Keratinocyte (primary cell): ENCODE measurements around a stretch of chr2.

GRCh38 chr2:216774248-216775043 lies 79.1 kb upstream of the IGFBP5 start:
CAGE:
- cytosol, long polyA minus RNA, result no peak
- cytosol, long polyA plus RNA, result no peak
- long polyA plus RNA, result no peak
- nucleus, long polyA minus RNA, result no peak
- nucleus, long polyA plus RNA, result no peak

GRCh38 chr2:216810453-216810961 lies 49.4 kb downstream of the TNP1 start:
CAGE:
- cytosol, long polyA minus RNA, result no peak
- cytosol, long polyA plus RNA, result no peak
- long polyA plus RNA, result no peak
- nucleus, long polyA minus RNA, result no peak
- nucleus, long polyA plus RNA, result no peak

DNA sequence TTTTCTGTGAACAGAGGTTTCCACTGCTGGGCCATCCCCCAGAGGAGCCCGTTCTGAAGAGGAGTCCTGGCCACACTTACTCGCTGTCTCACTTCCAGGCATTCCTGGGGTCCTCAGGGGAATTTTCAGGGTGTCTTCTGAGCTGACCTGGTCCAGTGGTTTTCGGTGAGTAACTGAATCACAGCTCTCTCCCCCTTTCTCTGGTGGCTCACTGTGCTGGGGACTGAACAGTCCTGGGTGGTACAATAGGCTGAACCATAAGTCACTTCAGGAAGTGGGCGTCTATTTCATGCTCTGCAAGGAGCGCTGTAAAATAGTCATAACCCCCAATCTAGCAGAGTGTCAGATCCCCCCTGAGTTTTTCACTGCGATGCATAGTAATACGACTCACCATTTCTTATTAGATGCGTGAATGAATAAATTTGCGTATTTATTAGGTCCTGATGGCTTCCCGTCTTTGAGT lies 60.7 kb upstream of the TNP1 start:
CAGE:
- cytosol, long polyA minus RNA, result no peak
- cytosol, long polyA plus RNA, result no peak
- long polyA plus RNA, result no peak
- nucleus, long polyA minus RNA, result no peak
- nucleus, long polyA plus RNA, result no peak

DNA sequence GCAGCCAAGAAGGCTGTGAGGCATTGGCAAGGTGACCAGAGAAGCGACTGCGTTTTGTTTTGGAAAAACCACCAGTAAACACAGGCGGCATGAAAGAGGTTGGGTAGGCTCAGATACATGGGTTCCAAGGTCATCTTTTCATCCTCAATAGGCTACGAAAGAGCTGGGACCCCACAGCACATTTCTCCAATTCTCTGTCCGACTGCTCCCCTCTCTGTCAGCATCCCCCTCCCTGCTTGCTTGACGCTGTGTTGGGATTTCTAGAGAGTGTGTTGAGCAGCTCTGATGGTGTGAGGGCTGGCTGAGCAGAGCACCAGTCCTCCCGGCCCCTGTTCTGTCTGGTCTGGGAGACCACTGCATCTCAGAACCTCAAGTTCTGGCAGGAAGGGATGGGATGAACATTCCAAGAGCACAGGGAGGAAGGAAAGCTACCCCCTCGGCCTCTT lies 74.0 kb upstream of the TNP1 start:
CAGE:
- cytosol, long polyA minus RNA, result no peak
- cytosol, long polyA plus RNA, result no peak
- long polyA plus RNA, result no peak
- nucleus, long polyA minus RNA, result no peak
- nucleus, long polyA plus RNA, result no peak

DNA sequence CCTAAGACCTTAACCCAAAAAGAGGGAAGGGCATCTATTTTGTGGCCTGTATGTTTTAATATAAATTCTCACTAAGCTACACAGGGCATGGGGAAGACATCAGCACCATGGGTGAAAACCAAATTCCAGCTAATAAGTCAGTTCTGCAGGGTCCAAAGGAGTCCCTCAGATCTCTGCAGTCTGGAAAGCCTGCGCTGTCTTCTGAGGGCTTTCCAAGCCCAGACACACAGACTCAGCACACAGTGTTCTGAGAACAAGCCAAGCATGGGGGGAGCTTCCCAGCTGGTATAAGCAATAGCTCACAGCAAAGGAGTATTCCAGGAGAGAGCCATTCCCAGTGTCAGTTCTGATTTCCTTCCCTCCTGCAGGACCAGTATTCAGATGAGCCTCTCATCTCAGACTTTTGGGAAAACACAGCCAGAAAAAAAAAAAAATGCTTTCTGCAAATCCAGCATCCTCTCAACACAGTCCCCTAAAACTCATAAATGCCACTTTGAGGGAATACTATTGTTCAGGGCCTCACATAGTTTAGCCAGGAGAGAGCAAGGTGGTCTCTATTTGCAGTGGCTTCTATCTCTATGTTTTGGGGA lies 370.7 kb downstream of the TNS1 start:
CAGE:
- cytosol, long polyA minus RNA, result no peak
- cytosol, long polyA plus RNA, result no peak
- long polyA plus RNA, result no peak
- nucleus, long polyA minus RNA, result no peak
- nucleus, long polyA plus RNA, result no peak

CAGE:
- cytosol, long polyA minus RNA, result no peak
- cytosol, long polyA plus RNA, result no peak
- long polyA plus RNA, result no peak
- nucleus, long polyA minus RNA, result no peak
- nucleus, long polyA plus RNA, result no peak
Measured at GRCh38 chr2:217681826-217682112, 321.0 kb downstream of the TNS1 start.

GRCh38 chr2:217698484-217699280 lies 304.1 kb downstream of the TNS1 start:
CAGE:
- cytosol, long polyA minus RNA, result no peak
- cytosol, long polyA plus RNA, result no peak
- long polyA plus RNA, result no peak
- nucleus, long polyA minus RNA, result no peak
- nucleus, long polyA plus RNA, result no peak

CAGE:
- cytosol, long polyA minus RNA, result no peak
- cytosol, long polyA plus RNA, result no peak
- long polyA plus RNA, result no peak
- nucleus, long polyA minus RNA, result no peak
- nucleus, long polyA plus RNA, result no peak
Measured at GRCh38 chr2:217707061-217707581, 295.7 kb downstream of the TNS1 start.

DNA sequence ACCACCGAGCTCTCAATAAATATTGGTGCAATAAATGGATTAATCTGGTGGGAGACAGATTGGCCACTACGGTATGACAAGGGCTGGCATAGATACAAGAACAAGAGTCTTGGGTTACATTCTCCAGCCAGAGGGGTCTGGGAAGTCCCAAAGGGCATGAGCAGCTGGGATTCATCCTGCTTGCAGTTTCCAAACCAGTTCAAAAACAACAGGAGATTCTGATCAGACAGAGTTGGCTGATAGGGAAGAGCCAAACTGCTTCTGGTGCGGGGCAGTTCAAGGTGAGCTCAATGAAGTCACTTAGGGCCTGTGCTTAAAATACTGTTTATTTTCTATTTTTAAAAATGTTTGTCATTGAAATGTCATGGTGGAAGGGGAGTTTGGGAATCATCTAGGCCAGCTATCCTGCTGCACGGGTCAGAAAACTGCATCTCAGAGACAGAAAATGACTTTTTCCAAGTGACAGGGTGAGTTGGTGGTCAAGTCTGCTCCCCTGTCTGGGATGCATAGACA lies 266.8 kb downstream of the TNS1 start:
CAGE:
- cytosol, long polyA minus RNA, result no peak
- cytosol, long polyA plus RNA, result no peak
- long polyA plus RNA, result no peak
- nucleus, long polyA minus RNA, result no peak
- nucleus, long polyA plus RNA, result no peak

DNA sequence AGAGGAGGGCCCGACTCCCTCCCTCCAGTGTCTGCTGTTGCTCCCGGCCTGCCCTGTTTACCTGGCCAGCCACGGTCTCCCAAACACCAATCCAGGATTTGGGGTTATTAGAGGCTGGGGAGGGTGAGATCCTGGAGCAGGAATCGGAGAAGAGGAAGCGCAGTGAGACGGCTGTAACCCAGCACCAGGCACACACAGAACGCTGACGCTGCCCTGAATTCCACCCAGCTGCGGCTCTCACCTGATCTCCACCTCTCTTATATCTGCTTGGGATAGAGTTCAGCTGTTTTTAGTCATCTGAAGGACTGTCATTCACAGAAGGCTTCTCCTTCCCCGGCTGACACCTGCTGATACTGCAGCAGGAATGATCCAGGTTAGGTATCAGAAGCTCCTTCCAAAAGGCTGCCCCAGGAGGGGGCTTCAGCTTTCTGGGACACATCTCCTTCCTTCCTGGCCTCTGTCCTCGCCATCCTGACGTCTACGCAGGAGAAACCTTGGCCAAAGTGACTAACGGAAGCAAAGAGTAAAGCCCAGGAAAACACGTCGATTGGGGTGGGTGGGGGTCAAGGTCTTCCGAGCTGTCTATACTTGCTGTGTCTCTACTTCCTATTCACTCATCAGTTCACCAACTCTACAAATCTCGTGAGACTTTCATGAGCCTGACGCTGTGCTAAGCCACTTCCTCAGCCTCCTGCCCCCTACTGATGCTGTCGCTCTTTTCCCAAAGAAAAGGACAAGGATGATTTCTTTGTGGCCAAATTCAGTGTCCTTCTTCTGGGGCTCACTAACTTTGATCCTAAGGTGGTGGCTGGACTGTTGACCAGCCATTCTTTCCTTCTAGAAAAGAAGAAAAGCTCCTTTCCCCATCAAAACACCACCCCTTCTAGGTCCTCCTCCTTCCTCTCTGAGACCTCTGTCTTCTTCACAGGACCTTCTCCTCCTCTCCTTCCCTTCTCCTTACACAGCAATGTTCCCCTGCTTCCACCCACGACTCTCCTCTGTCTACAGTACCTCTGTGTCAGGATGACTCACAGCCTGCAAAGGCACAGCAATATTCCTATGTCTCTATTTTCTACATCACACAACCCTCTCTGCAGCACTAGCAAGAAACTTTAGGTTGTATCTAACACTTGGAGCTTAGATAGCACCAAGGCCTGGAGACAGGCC lies 212.6 kb downstream of the TNS1 start:
CAGE:
- cytosol, long polyA minus RNA, result no peak
- cytosol, long polyA plus RNA, result no peak
- long polyA plus RNA, result no peak
- nucleus, long polyA minus RNA, result no peak
- nucleus, long polyA plus RNA, result no peak

DNA sequence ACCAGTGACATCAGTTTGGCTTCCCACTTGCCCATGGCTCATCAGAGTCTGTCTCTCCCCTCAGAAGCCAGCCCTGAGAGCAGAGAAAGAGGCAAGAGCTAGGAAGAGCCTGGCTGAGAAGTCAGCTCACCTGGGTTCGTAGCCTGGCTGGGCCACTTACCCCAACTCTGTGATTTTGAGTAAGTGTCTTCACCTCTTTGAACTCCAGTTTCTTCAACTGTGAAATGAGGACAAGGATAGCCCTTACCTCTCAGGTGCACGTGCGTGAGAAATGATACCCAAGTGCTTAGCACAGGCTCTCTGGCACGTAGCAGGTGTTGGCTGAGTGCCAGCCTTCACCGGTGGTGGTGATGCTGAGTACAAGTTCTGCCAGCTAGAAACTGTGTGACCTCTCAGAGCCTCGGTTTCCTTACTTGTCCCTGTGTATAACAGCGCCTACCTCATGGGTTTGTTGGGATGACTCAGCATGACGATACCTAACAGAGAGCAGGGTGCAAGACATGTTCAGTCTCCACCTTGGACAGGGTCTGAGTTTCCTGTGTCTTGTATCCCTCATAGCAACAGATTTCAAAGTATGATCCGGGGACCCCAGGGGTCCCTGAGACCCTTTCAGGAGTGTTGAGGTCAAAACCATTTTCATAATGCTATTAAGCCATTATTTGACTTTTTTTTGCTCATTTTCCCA lies 205.2 kb downstream of the TNS1 start:
CAGE:
- cytosol, long polyA minus RNA, result no peak
- cytosol, long polyA plus RNA, result no peak
- long polyA plus RNA, result no peak
- nucleus, long polyA minus RNA, result no peak
- nucleus, long polyA plus RNA, result no peak

GRCh38 chr2:217833916-217834712 lies 168.7 kb downstream of the TNS1 start:
CAGE:
- cytosol, long polyA minus RNA, result no peak
- cytosol, long polyA plus RNA, result no peak
- long polyA plus RNA, result no peak
- nucleus, long polyA minus RNA, result no peak
- nucleus, long polyA plus RNA, result no peak

DNA sequence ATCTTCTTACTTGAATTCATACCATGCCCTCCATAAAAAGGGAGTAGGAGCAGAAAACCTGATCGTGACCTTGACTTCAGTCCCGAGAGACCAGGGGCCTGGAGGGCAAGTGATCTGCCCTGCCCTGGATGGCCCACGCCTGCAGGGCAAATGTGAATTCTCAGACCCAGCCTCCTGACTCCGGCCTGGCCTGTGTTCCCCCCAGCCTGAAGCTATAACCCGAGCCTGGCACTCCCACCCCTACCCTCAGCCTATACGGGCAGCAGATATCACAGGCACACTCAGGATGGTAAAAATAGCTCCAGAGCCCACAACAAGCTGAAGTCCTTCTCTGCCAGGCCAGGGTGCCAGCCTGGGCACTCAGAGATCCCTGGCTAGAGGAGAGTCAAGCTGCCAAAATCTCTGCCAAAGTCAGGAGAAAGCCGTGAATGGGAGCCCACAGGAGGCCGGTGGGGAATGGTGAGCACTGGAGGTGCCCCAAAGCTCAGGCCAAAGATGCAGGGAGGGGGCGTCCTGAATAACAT lies 145.2 kb downstream of the TNS1 start:
CAGE:
- cytosol, long polyA minus RNA, result no peak
- cytosol, long polyA plus RNA, result no peak
- long polyA plus RNA, result no peak
- nucleus, long polyA minus RNA, result no peak
- nucleus, long polyA plus RNA, result no peak

GRCh38 chr2:217902460-217903391 lies 100.1 kb downstream of the TNS1 start:
CAGE:
- cytosol, long polyA minus RNA, result no peak
- cytosol, long polyA plus RNA, result no peak
- long polyA plus RNA, result no peak
- nucleus, long polyA minus RNA, result no peak
- nucleus, long polyA plus RNA, result no peak

DNA sequence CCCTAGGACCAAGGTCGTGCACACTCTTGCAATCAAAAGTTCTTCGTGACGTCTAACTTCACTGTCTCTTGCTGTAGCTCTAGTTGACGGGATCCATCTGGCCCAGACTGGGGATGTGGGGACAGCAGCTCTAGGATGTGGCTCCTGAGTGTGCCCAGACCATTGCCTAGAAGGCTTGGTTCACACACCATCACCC lies 98.2 kb downstream of the TNS1 start:
CAGE:
- cytosol, long polyA minus RNA, result no peak
- cytosol, long polyA plus RNA, result no peak
- long polyA plus RNA, result no peak
- nucleus, long polyA minus RNA, result no peak
- nucleus, long polyA plus RNA, result no peak

GRCh38 chr2:217905280-217906370 lies 97.2 kb downstream of the TNS1 start:
CAGE:
- cytosol, long polyA minus RNA, result no peak
- cytosol, long polyA plus RNA, result no peak
- long polyA plus RNA, result no peak
- nucleus, long polyA minus RNA, result no peak
- nucleus, long polyA plus RNA, result no peak

CAGE:
- cytosol, long polyA minus RNA, result no peak
- cytosol, long polyA plus RNA, result no peak
- long polyA plus RNA, result no peak
- nucleus, long polyA minus RNA, result no peak
- nucleus, long polyA plus RNA, result no peak
Measured at GRCh38 chr2:217911192-217911969, 91.4 kb downstream of the TNS1 start.

DNA sequence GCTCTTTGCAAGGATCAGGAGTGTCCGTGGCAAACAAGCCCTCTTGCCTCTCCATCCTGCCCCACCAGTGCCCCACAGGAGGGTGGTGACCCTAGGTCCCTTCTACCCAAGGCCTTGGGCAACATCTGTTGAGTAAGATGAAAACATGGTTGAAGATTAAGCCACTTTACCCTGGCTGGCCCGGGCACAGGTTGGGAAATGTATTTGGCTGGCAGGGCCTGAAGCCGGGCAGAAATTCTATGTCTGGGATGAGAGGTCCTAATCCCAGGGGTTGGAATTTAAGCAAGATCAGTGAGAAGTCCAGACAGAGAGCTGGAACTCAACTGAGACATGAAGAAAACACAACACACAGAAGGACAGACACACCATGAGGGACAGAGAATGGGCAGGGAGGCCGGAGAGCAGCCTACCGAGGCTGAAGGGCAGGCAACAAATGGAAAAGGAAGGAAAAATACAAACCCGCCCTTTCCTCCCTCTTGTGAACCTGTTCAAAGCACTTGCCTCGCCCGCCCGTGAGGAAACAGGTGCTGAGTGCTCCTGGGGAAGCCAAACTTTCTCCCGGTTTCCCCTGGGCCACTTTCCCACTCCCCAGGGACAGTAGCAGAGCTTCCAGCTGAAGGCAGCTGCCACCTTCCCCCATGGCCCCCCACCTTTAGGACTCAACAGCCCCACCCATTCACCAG lies 86.1 kb downstream of the TNS1 start:
CAGE:
- cytosol, long polyA minus RNA, result no peak
- cytosol, long polyA plus RNA, result no peak
- long polyA plus RNA, result no peak
- nucleus, long polyA minus RNA, result no peak
- nucleus, long polyA plus RNA, result no peak

GRCh38 chr2:217917910-217919137 lies 84.5 kb downstream of the TNS1 start:
CAGE:
- cytosol, long polyA minus RNA, result no peak
- cytosol, long polyA plus RNA, result no peak
- long polyA plus RNA, result no peak
- nucleus, long polyA minus RNA, result no peak
- nucleus, long polyA plus RNA, result no peak

GRCh38 chr2:217919734-217920476 lies 82.9 kb downstream of the TNS1 start:
CAGE:
- cytosol, long polyA minus RNA, result no peak
- cytosol, long polyA plus RNA, result no peak
- long polyA plus RNA, result no peak
- nucleus, long polyA minus RNA, result no peak
- nucleus, long polyA plus RNA, result no peak